MCF 10A (cell line): ENCODE results near the gene AKR1D1.

DNA sequence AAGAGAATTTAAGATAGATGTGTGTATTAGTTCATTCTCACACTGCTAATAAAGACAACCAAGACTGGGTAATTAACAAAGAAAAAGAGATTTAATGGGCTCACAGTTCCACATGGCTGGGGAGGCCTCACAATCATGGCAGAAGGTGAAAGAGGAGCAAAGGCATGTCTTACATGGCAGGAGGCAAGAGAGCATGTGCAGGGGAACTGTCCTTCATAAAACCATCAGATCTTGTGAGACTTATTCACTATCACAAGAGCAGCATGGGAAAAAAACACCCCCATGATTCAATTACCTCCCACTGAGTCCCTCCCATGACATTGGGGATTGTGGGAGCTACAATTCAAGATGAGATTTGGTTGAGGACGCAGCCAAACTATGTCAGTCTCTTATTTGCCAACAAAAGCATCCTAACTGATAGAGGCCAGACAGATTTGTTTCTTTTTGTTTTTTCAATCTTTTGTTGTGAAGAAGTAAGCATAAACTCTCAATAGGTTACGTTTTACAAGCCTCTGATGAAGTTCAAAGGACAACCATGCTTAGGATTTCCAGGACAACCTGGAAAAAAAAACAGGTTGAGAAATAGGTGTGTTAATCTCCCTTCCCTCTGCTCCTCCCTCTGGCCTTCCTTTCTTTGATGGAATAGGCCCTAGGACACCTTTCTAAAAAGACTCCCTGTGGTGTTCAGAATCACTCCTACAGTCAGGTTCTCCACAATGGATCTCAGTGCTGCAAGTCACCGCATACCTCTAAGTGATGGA lies at the start of gene AKR1D1:
AKR1D1 (plus strand) TSS at position 657 of the 761 bp plus-strand sequence.
- PRO-cap, result no peak
- RRBS, result no CpG with 5 or more reads among the region's 3 CpGs

- PRO-cap, result unidirectional peak, minus-strand start at chr7:138309211
Observed at GRCh38 chr7:138309037-138309284, 151.1 kb upstream of the TRIM24 start.

GRCh38 chr7:138664646-138665013 lies 36.5 kb downstream of the SVOPL start:
- PRO-cap, result no peak
- RRBS, result no CpG with 5 or more reads among the region's 28 CpGs

DNA sequence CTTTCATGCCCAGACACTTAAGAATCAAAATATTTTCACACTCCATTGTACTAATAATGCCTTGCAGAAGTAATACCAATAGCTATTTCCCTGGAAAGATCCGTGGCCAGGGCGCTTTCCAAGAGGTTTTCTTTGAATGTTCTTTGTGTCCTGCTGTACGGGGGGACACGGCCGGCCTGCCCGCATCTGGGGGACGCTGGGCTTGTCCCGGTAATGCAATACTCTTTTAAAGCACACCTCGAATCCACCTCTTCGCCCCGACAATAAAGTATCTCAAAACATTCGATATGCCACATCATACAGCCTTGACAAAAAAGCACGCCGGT lies 790 bp downstream of the KIAA1549 start:
- PRO-cap, result no peak
- RRBS, result no CpG with 5 or more reads among the region's 14 CpGs

- PRO-cap, result unidirectional peak, minus-strand start at chr7:139042156
- RRBS, result no CpG with 5 or more reads among the region's 6 CpGs
Observed at GRCh38 chr7:139041617-139042296, 5.9 kb upstream of the ZC3HAV1L start.

DNA sequence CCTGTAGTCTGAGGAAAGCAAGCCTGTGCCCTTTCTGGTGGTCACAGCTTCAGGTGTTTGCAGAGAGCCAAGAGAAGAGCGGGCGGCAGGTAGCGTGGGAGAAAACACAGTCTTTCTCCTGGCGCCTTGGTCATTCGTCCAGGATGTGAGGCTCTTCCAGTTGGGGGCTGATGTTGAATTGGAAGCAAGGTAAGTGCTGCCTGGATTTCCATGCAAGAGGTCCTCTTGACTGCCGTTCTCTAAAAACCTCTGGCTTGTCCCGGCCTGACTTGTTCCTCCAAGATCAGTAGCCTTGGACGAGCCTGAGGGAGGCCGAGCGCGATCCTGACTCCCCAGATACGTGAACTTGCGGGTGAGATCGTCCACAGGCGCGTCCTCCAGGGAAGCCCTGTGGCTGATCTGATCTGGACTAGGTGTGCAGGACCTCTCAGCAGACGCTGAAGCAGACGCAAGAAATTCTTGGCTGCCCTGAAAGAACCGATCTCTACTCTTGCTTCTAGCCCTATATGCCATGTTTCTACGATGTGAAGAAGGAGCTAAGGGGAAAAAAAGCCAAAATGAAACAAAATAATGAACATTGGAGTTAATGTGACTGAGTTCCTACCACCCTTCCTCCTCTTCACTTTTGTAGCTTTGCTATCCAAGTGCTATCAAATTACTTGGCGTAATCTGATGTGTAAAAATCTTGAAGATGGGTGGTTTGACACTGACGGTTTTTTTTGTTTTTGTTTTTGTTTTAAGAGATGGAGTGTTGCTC lies 29.6 kb downstream of the ZC3HAV1 start:
- PRO-cap, result no peak
- RRBS, result no CpG with 5 or more reads among the region's 22 CpGs

DNA sequence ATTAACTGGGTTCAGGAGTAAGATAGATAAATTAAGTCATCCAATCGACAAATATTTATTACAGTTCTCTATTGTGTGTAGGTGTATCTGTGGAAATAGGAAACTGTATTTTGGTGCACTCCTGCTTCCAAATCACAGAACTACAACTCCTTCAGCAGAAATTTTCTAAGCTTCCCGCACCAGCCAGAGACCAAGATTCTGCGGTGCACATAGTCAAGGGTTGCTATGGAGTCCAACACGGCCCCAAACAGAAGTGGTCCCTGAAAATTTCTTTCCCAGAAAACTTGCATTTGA lies 366 bp upstream of the TTC26 start:
- PRO-cap, result no peak
- RRBS, result no CpG with 5 or more reads among the region's 4 CpGs

GRCh38 chr7:139360673-139361281 lies 1.1 kb downstream of the LUC7L2 start:
- PRO-cap, result no peak
- RRBS, result no CpG with 5 or more reads among the region's 8 CpGs

GRCh38 chr7:139361621-139362145 lies 2.0 kb downstream of the LUC7L2 start:
- PRO-cap, result no peak
- RRBS, result no CpG with 5 or more reads among the region's 4 CpGs

- PRO-cap, result no peak
- RRBS, result no CpG with 5 or more reads among the region's 1 CpG
Observed at GRCh38 chr7:139371480-139371739, 11.7 kb downstream of the LUC7L2 start.

- PRO-cap, result no peak
- RRBS, result no CpG with 5 or more reads among the region's 6 CpGs
Observed at GRCh38 chr7:139384124-139384498, 24.4 kb downstream of the LUC7L2 start.

- PRO-cap, result no peak
- RRBS, result no CpG with 5 or more reads among the region's 13 CpGs
Observed at GRCh38 chr7:139434303-139434911, 49.1 kb downstream of the KLRG2 start.

DNA sequence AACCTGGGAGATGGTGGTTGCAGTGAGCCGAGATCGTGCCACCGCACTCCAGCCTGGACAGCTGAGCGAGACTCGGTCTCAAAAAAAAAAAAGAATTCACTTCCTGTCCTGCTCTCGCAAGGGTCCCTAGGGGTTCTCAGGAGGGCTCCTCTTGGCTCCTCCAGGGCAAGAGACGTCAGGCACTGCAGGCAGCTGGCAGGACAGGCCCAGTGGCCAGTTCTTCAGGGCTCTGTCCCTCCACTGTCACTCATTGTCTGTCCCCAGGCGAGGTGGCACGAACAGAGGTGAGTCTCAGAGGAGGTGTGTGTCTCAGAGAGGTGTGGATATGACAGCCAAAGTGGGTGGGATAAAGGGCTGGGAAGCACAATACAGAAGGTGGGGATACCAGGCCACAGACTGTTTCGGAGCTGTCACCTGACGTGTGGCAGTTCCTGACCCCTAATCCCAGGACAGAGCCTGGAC lies 11.9 kb downstream of the KLRG2 start:
- PRO-cap, result no peak
- RRBS, result no CpG with 5 or more reads among the region's 11 CpGs

DNA sequence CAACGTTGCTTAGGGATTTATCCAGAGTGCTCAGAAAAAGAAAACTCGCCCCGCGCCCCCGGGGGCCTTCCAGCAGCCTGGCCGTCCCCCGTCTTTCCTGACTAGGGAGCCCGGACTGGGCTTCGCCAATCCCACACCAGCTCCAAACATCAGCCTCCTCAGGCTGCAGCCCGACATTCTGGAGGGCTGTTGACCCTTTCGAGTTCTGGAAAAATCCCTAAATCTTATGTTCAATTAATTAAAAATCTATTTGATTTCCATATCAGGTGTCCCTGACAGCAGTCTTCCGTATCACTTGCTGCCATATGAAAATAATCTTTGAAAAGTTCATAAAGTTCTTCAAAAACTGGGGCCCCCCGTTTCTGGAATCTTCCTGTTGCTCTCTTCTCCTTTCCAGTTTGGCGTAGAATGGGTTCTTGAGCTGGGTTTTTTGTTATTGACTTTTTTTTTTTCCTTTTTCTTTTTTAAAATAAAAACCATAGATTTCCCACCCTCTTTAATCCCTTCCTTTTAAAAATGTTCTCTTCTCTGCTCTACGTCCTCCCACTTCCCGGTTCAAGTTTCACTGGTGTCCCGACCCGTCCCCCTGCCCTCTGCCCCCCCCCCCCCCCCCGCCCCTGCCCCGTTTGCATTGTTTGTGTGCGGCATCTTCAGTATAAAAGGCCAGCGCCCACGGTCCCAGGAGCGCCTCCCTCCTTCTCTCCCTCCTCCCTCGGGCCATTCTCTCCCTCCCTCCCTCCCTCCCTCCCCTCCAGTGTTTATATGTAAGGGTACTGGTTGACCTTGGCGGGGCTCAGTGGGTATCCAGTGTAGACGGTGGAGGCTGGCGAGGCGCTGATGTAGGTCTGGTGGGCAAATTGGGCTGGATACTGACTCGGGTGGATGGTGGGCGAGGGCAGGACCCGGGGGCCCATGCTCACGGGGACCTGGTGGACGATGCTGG lies 49.0 kb downstream of the CLEC2L start:
- PRO-cap, result no peak
- RRBS, result 97% methylated on average over 4 of the region's 34 CpGs

- PRO-cap, result no peak
- RRBS, result no CpG with 5 or more reads among the region's 13 CpGs
Observed at GRCh38 chr7:139624342-139625478, 101.2 kb downstream of the CLEC2L start.

DNA sequence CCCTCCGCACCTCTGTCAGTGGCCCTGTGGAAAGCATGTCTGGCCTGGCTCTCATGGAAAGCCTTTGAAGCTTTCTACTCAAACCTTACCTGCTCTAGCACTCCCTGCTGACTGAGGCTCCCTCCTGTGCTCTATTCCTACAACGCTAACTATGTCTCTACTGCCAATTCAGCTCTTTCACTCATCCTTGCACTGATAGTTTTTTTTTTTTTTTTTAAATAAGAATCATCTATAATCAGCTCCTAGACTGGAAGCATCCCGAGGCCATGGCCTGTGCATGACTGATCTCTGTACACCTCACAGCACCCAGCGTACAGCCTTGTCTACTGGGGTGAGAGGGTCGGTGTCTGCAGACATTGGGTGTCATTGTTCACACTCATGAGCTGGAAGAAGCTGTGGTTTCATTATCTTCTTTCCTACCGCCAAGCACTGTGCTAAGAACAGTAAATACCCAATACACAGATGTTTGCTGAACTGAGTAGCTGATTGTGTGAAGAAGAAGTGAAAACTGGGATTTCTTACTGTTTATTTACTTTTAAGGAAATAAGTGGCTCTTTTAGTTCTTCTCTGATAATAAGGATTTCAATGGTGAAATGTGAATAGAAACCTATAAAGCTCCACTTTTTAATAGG lies 123.6 kb downstream of the CLEC2L start:
- PRO-cap, result no peak
- RRBS, result no CpG with 5 or more reads among the region's 6 CpGs

DNA sequence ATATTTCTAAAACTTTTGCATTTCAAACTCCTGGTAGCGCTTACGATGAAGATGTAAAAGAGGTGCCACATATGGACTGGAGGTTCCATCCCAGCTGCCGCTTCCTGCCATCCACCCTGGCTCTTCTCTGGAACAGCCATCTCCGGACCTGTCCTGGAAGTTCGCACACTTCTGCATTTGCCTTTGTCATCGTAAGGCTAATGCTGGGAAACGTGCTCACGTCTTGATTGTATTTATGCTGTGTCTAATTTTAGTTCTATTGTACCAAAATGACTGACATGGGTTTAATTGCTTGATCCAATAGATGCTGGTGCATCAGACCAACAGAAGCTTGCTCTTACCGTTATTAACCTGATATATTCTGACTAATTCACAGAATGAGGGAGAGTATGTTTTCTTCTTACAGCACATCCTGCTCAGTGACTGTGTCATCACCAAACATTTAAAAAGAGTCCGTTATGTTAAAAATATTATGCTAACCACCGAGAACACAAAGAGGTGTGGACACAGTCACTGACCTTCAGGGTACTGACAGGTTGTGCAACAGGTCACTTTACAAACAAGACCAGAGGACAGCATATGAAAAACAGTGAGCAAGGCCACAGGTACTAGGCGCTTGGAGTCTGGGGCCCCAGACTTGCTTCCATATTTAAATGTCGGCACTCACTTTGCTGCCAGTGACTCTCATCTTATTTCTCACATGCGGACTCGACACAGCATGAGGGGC lies 102.8 kb downstream of the HIPK2 start:
- PRO-cap, result no peak
- RRBS, result no CpG with 5 or more reads among the region's 15 CpGs

DNA sequence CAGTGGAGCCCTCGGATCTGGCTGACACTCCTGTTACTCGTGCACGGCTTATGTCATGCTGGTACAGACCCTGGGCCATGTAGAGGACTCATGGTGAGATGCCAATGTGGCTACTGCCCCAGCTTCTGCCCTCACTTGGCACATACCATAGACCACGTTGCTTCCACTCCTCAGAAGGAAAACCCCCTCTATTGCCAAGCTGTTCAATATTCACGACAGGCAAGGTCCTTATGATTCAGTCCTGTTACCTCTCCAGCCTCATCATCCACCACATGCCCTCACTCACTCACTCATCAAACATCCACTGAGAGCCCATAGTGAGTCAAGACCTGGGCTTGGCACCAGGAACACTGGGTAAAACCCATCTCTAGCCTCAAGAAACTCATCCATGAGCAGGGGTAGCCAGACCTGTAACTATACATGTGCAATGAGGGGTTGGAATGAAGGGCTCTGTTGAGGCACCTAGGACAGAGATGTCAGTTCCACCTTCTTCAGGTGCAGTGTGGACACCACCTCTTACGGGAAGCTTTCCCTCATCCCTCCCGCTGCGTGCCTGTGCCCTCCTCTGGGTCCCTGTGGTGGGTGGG lies 95.7 kb downstream of the HIPK2 start:
- PRO-cap, result bidirectional peak, plus-strand start at position 405 of the sequence, minus-strand start at position 193 of the sequence
- RRBS, result no CpG with 5 or more reads among the region's 8 CpGs

DNA sequence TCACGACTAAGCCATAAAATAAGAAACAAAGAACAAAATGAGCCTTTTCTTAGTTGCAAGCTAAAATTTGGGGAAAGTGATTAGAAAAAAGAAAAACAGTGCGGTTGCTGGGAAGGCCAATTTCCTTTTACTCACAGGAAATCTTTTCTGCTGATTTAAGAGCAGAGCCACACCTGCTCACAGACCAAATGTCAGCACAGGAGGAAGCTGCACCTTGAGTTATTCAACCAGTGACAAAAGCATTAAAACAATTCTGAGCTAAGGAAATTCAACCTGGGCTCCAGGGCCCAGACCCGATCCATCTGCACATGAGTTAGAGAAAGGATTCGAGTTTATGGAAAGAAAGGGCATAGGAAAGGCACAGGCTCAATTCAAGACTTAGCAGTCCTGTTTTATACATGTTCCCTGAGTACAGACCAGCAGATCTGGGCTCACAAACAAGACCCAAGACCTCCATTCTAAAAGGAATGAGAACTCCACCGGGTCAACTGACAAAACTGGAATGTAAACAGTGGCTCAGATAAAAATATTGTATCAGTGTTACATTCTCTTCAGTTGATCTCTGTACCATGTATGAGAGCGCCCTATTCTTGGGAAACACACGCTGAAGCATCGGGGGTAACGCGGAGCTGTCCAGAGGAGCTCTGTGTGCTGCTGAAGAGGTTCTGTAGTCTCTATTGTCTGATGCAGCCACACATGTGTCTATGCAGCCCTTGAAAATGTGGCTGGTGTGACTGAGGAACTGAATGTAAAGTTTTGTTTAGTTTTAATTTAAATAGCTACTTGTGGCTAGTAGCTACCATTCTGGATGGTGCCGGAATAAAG lies 39.9 kb downstream of the HIPK2 start:
- PRO-cap, result no peak
- RRBS, result no CpG with 5 or more reads among the region's 11 CpGs

- PRO-cap, result no peak
- RRBS, result no CpG with 5 or more reads among the region's 10 CpGs
Observed at GRCh38 chr7:139746421-139747114, 31.2 kb downstream of the HIPK2 start.